Renal cortical epithelial cell (primary cell): ENCODE results near the genes POPDC2, CFAP91 and HSPBAP1.

GRCh38 chr3:119660355-119661307, at the start of gene POPDC2:
Gene POPDC2, minus strand, starts transcription at chr3:119660589.
- RRBS, result no CpG with 5 or more reads among the region's 11 CpGs

- RRBS, result no CpG with 5 or more reads among the region's 60 CpGs
Observed at GRCh38 chr3:119702485-119703584, at the start of gene CFAP91. Gene CFAP91, plus strand, starts transcription at chr3:119703022.

DNA sequence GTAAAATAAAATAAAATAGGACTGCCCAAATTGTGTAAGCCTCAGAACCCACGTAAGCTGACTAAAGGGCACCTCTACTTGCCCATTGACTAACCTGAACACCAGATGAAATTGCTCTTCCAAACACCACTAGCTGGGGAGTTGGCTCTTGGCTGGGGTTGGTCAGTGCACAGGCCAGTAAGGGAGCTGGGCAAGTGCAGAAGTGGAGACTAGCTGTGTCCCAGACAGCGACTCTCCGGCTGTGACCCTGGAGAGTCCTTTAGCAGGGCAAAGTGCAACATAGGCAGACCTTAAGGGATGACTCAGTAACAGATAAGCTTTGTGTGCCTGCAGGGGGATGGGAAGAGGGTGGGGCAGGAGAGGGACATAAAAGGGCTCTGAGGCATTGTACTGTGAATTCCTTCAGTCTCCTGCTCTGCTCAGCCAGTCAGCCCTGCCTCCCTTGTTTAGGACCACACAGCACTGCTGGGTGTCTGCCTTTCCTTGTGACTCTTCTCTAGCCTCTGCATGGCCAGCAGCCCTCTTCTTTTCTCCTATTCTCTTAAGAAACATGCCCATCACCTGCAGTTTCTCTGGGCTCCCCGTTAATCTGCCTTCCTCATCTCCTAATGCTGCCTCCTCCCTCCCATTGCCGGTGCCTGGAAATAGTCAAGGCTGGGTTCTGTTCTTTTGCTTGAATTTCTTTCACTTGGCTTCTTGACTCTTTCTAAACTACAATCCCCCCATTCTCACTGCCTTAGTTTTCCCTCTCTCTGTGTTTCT, 13.2 kb downstream of the NR1I2 start:
- RRBS, result no CpG with 5 or more reads among the region's 5 CpGs

DNA sequence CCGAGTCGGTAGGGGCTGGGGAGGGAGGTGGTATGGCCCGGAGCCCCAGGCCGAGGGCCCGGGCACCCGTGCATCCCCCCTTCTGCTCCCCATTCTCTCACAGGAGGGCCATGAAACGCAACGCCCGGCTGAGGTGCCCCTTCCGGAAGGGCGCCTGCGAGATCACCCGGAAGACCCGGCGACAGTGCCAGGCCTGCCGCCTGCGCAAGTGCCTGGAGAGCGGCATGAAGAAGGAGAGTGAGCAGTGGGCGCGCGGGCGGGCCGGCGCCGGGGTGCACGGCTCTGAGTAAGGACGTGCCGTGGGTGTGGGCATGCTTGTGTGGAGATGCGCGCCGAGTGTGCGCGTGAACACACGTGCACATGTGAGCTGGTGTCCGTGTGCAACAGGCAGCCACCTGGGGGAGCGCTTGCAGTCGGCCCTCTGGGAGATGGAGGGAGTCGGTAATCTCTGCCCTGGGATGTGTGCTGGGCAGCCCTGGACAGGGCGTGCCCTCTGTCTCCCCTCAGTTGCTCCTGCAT, 28.1 kb downstream of the NR1I2 start:
- RRBS, result 3% methylated on average over 14 of the region's 39 CpGs

- RRBS, result no CpG with 5 or more reads among the region's 14 CpGs
Observed at GRCh38 chr3:120093191-120093776, 963 bp downstream of the GSK3B start.

DNA sequence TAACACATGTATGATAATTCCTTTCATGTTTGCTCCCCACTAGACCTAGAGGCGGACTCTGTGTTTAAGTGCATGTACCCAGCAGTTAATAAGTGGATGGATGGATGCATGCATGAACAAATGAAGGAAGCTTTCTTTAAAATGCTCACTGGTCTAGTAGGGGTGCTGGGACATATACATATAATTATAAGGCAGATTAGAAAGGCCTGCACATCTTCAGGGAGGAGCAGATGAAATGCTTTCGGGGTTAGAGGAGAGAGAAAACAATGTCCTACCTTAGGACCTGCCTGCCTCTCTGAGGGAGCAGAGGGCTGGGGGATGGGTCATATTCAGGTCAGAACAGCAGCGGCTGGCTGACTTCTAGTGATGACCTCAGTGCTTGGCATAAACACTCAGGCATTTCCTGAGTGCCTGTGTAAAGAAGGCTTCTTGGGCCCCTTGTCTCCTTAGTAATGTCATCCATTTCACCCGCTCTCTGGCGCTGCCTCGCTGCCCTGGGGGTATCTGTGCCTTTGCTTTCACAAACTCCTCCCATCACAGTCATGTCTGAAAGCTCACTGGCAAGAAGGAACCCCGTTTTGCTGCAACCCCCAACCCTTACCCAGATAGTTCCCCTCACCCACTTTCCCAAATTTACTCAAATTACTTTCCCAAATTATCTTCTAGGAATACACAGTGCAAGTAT, 82.8 kb upstream of the GSK3B start:
- RRBS, result no CpG with 5 or more reads among the region's 7 CpGs

- RRBS, result no CpG with 5 or more reads among the region's 3 CpGs
Observed at GRCh38 chr3:120597148-120597585, 1.0 kb downstream of the NDUFB4 start.

DNA sequence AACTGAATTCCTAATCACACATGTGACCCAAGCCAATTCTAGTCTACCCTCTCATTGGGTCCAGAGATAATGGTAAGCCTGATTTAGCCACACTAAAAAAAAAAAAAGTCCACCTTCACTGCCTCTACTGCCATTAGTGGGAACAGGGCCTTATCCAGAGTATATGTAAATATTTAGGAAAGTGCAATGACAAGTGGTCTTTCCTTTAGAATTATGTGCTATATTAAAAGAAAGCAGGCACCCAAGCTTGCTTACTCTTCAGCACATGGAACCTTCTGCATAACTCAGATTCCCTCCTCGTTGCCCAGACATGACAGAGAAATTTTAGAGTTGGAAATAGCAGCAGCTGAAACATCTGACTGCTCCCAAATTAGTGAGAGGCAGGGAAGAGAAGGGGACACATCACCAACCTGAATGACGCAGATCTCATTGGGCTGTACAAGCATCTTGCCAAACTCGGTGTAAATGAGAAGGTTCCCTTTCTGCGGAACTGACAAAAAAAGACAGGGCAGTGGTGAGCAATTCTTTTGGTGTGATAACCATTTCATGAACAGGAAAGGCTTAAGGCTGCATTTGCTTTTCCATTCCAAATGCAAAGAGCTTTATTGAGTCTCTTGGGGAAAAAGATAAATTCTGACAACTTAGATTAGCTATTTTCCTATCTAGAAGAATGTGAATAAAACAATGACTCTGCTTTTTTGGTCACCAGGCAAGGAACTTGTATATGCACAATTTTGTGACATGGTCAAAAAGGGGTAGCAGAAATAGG, 35.3 kb downstream of the HGD start:
- RRBS, result no CpG with 5 or more reads among the region's 4 CpGs

DNA sequence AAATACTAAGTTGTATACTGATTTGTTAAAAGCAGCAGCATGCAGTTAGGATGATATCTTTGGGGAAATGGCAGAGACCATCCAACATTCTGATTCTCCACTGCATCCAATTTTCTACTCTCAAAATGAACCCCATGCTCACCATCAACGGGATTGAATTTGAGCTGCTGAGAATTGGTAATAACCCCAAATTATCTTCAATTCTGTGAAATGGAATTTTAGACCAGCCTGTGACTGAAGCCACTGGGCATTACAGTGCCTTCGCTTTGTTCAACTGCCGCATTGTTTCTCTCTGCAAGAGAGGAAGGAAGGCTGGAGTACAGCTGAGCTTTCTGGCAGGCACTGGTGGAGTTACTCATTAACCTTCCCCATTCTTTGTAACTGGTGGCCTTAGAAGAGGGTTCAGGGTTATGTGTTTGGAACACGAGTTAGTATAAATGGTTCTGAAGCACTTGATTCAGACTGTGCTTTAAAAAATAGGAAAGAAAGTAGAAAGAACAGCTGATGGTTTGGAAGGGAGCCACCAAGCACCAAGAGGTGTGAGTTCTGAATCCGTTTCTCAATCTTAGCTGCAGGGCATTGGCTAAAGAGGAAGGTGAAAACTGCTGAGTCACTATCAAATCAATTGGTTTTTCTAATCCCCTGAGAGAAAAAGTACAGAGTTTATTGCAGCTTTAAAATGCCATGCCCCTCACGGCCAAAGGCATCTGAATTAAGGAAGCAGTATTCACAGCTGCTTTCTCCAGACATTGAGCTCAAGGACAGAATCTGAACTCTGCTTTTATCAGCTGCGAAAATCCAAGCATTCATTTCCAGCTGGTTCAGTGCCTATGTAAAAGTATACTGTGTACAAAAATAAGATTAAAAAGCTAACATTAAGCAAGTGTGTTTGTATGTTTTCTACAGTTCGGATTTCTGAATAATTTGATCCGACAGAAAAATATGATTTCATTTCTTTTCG, 3.6 kb downstream of the HGD start:
- RRBS, result no CpG with 5 or more reads among the region's 10 CpGs

GRCh38 chr3:121675984-121676329, 15.3 kb upstream of the HCLS1 start:
- RRBS, result no CpG with 5 or more reads among the region's 2 CpGs

DNA sequence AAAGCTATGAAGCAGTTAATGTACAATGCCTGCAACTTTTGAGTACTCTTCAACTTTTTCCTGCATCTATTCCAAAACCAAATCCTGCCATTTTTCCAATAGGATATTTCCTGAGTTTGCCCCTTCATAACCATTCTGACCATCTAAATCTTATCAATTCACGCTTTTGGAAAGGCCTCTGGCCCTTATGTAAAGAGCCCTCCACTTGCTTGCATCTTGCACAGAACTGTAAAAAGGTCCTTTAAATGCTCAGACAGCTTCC, 1.1 kb downstream of the GOLGB1 start:
- RRBS, result no CpG with 5 or more reads among the region's 1 CpG

DNA sequence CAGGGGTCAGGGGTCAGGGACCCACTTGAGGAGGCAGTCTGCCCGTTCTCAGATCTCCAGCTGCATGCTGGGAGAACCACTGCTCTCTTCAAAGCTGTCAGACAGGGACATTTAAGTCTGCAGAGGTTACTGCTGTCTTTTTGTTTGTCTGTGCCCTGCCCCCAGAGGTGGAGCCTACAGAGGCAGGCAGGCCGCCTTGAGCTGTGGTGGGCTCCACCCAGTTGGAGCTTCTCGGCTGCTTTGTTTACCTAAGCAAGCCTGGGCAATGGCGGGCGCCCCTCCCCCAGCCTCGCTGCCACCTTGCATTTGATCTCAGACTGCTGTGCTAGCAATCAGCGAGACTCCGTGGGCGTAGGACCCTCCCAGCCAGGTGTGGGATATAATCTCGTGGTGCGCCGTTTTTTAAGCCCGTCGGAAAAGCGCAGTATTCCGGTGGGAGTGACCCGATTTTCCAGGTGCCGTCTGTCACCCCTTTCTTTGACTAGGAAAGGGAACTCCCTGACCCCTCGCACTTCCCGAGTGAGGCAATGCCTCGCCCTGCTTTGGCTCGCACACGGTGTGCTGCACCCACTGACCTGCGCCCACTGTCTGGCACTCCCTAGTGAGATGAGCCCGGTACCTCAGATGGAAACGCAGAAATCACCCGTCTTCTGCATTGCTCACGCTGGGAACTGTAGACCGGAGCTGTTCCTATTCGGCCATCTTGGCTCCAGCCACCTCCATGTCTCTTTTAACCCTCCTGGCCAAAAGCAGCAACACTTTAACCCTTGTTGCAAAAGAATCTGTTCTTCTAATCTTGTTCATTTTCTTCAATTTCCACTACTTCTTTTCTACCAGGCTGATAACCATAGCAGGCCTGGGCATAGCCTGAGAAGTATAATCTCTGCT, 44.1 kb downstream of the SLC15A2 start:
- RRBS, result no CpG with 5 or more reads among the region's 30 CpGs

DNA sequence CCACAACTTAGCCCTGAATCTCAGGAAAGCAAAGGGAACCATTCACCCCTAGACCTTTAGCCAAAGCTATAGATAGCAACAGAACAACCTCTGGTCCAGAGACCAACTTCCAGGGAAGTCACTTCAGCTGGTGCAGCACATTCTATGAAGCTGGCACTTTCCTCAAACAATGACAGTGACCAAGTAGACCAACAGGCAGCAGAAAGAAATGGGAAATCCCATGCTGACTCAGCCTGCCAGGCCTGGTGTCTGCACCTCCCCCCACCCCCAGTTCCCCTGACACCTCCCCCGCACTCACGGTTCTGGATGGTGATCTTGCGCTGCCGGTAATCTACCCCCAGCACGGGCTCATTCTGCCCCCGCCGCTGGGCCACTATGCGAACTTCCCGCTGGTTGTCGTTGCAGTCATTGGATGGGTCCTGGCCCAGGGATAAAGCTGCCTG, 17.1 kb downstream of the ILDR1 start:
- RRBS, result no CpG with 5 or more reads among the region's 10 CpGs

GRCh38 chr3:122414825-122415930, 684 bp downstream of the WDR5B start:
- RRBS, result no CpG with 5 or more reads among the region's 24 CpGs

GRCh38 chr3:122563408-122564055, 568 bp downstream of the PARP9 start:
- RRBS, result no CpG with 5 or more reads among the region's 5 CpGs

GRCh38 chr3:122698261-122698722, 17.7 kb downstream of the PARP14 start:
- RRBS, result no CpG with 5 or more reads among the region's 2 CpGs

DNA sequence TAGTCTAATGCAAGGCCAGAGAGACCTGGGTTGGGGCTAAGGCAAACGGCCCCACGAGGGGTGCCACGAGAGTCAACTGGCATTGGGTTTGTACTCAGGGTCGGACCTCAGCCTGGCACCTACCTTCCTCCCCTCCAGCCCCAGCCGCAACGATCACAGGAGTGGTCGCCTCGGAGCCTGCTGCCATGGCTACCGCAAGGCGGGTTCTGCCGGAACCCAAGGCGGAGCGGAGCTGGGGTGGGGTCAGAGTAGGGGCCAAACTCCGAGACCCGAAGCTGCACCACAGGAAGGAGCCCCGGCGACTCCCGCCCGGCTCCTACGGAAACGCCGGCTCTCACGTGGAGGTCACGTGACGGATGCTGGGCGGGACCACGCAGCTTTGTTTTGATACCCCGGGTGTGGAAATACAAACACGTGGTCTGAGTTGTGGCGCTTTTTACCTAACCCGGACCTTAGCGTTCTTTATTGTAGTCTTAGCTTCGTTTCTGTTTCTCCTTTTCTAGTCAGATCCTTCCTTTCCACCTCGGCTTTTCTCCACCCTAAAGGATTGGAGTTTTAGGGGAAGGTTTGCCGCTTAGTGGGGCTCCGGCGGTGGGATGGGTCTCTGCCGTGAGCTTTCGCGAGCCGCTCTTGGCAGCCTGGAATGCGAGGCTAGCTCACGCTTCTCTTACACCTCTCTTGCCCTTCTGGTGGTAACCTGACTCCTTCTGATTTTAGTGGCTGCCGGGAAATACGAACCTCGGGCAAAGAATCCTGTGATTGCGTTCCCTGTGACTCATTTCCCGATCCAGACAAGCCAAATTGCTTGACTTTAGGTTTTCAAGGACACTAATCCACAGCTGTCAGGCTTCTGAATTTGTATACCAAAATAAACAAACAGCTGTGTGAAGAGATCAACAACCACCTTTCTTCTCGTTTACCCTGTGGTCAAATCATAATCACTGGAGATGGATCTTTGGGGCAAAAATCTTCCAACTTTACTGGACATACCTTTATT, at the start of gene HSPBAP1:
HSPBAP1 (minus strand) TSS at position 338 of the 997 bp plus-strand sequence.
- RRBS, result 2% methylated on average over 16 of the region's 49 CpGs

- RRBS, result no CpG with 5 or more reads among the region's 17 CpGs
Observed at GRCh38 chr3:122955845-122956625, 71.5 kb downstream of the SEMA5B start.

GRCh38 chr3:122974621-122975048, 52.9 kb downstream of the SEMA5B start:
- RRBS, result no CpG with 5 or more reads among the region's 1 CpG